Iris pigment epithelial cell (primary cell): ENCODE results near the genes HIF1AN, SFXN3, BTRC and NOLC1.

- RRBS, result no CpG with 5 or more reads among the region's 3 CpGs
These were observed 10.0 kb upstream of the DNMBP start for GRCh38 chr10:100019770-100020139.

DNA sequence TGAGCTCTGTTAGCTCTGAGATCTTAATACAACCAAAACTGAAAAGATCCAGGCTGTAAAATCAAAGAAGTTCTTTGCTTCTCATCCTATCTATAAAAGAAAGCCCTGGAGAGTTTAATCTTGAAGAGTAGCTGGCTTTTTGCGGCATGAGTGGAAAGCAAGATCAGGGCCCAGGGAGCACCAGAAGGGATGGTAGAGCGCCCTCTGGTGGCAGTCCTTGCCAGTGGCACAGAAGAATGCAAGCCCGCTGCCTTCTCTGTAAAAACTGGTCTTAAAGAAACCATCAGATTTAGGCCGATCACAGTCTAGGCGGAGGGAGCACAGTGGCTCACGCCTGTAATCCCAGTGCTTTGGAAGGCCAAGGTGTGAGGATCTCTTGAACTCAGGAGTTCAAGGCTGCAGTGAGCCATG, 35.7 kb downstream of the CPN1 start:
- RRBS, result no CpG with 5 or more reads among the region's 6 CpGs

- RRBS, result no CpG with 5 or more reads among the region's 6 CpGs
These were observed 5.9 kb upstream of the SCD start for GRCh38 chr10:100341108-100341652.

- RRBS, result no CpG with 5 or more reads among the region's 11 CpGs
These were observed 14.4 kb downstream of the SCD start for GRCh38 chr10:100361140-100362176.

- RRBS, result under 1% methylated on average over 8 of the region's 39 CpGs
These were observed 26.7 kb downstream of the SCD start for GRCh38 chr10:100373410-100374537.

DNA sequence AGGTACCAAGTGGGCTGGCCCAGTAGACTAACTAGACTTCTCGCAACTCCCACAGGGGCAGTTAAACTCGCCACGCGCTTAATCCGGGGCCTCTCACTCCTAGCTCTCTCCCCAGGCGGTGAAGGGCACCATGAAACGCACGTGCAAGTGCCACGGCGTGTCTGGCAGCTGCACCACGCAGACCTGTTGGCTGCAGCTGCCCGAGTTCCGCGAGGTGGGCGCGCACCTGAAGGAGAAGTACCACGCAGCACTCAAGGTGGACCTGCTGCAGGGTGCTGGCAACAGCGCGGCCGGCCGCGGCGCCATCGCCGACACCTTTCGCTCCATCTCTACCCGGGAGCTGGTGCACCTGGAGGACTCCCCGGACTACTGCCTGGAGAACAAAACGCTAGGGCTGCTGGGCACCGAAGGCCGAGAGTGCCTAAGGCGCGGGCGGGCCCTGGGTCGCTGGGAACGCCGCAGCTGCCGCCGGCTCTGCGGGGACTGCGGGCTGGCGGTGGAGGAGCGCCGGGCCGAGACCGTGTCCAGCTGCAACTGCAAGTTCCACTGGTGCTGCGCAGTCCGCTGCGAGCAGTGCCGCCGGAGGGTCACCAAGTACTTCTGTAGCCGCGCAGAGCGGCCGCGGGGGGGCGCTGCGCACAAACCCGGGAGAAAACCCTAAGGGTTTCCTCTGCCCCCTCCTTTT, 19.5 kb downstream of the WNT8B start:
- RRBS, result 2% methylated on average over 29 of the region's 59 CpGs

DNA sequence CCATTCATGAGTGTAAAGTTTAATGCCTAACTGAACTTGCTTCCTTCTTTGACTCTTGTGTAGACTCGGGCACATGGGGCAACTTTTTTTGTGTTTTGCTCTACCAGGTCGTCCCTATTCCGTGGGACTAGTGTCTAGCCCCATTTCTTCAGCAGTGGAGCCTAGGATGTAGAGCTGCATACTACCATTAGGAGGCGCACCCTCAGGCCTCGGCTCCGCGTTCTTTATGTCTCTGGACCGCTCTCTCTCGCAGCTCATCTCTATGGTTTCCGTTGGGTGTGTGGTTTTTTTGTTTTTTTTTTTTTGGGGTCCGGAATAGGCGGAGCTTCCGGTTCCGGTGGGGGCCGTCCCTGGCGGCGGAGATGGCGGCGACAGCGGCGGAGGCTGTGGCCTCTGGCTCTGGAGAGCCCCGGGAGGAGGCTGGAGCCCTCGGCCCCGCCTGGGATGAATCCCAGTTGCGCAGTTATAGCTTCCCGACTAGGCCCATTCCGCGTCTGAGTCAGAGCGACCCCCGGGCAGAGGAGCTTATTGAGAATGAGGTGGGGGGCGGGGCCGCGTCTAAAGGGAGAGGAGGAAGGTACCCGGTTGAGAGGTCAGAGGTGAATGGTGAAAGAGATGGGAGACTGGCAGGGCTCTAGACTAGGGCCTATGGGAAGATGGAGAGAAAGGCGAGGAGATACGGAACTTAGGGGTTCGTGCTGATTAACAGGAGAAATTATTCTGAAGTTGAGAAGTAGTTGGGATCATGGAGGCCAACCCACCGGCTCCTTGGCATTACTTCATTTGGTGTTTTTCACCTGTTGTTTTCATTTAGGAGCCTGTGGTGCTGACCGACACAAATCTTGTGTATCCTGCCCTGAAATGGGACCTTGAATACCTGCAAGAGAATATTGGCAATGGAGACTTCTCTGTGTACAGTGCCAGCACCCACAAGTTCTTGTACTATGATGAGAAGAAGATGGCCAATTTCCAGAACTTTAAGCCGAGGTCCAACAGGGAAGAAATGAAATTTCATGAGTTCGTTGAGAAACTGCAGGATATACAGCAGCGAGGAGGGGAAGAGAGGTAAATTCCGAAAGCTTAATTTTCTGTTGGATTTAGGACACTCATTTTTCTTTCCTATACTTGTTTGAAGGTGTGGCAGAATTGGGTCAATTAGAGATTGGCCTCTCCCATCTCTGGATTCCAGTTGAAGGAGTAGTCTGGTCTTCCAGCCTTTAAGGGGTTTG, at the start of gene HIF1AN:
HIF1AN (plus strand) TSS at position 347 of the 1,229 bp plus-strand sequence.
- RRBS, result 2% methylated on average over 17 of the region's 43 CpGs

GRCh38 chr10:100569616-100570106, 33.9 kb downstream of the HIF1AN start:
- RRBS, result 32% methylated on average over 2 of the region's 17 CpGs

- RRBS, result no CpG with 5 or more reads among the region's 3 CpGs
These were observed 3.1 kb downstream of the MRPL43 start for GRCh38 chr10:100984154-100984691.

- RRBS, result no CpG with 5 or more reads among the region's 12 CpGs
These were observed 13.0 kb downstream of the LZTS2 start for GRCh38 chr10:101012430-101013150.

DNA sequence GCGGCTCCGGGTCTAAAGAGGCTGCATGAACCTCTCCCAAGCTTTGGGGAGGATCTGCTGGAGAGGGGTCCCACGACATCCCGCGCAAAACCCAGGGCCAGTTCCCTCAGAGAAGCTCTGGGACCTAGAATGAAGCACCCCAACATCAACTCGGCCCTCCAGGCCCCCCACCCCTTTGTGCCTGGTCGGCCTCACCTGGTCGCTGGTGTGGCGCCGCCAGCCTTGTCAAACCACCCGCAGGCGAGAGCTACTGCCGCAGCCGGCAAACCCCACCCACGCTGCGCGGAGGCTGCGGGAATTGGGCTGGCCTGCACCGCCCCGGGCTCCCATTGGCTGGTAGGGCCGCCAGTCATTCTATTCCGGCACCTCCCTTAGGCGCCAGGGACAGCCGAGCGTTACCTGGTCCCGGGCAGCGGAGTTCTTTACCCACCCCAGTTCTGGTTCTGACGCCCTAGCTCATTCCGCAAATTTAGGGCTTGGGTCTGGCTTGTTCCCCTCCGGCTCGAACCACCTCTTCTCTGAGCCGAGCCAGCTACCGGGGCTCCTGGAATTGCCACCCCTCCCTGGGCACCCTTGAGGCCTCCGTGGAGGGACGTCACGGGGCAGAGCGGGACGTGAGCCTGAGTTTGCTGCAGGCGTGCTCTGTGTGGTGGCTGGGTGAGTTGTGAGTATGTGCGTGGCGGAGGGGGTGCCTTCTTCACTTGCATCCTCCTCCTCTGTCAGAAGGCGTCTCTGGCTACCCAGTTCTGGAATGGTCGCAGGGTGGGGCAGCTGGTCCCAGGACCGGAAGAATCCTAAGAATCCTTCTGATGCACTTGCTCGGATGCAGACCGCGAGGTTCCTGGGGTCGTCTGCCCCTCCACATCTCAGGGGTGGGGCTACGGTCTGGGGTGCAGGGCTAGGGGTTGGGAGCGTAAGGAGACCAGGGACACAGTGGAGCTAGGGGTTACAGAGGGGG, at the start of gene SFXN3:
SFXN3 (plus strand) TSS at position 357 of the 958 bp plus-strand sequence.
- RRBS, result 2% methylated on average over 17 of the region's 50 CpGs

DNA sequence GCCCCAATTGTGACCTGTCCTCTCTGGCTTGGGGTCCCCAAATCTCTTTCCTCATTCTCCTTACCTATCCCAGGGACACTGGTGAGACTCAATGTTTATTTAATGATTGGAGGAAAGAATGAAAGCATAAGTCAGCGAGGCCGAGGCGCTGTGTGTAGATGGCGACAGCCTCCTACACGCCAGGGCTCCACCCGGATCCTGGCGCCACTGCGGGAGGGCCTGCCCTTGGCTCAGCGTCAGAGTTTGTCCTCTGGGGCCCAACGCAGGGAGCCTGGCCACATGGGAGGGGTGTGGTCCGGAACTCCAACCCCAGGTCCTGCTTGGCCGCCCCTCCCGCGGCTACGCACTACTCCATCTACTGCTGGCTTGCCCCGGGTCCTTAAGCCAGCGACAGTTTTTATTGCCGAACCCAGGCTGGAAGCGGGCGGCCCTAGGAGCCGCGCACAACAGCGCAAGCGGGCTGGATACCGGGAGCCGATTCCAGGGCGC, 4.3 kb downstream of the KAZALD1 start:
- RRBS, result 3% methylated on average over 16 of the region's 27 CpGs

DNA sequence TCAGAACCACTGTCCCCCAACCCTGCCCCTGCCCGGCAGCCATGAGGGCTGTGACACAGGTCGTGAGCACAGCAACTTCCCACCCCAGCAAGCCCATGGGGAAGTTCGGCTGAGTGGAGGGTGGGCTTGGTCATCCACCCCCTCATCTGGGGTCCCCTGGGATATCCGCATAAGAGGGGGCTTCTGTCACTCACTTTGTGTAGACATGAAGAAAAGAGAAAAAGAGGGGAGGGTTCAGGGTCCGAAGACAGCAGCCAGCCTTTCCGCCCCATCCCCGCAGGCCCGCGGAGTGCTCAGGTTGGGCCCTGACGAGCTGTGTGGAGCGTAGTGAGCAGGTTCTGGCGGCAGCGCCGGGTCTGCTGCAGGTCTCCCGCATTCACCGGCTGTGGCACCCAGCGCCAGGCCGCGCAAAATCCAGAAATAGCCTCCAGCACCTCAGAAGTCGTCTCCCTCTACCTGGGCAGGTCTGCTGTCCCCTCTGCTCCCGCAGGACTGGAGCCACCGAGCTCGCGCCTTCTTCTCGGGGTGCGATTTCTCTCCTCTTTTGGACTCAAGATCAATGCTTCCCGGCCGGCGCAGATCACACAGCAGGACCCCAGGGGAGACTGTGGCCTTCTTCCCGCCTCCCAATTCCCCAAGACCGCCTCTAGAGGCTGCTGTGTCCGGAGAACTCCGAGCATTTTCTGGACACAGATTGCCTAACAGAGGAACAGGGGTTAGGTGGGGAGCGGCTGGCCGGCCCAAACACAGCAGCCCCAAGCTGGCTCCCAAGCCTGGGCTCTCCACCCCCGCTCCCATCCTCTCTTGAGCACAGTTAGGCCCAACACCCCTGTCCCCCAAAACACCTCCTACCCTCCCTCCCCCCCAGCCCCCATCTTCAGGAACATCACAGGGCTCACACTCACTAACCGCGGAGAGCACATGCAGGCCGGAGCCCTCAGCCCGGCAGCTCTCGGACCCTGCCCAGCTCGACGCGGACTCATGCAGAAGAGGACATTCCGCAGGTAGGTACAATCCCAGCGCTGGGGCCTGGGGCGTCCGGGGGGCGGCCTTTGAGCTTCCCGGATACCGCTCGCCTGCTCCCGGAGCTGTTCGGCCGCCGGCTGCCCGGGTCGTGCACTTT, 8.4 kb downstream of the TLX1 start:
- RRBS, result 4% methylated on average over 15 of the region's 58 CpGs

GRCh38 chr10:101235986-101237379, 7.2 kb upstream of the LBX1 start:
- RRBS, result 2% methylated on average over 16 of the region's 74 CpGs

DNA sequence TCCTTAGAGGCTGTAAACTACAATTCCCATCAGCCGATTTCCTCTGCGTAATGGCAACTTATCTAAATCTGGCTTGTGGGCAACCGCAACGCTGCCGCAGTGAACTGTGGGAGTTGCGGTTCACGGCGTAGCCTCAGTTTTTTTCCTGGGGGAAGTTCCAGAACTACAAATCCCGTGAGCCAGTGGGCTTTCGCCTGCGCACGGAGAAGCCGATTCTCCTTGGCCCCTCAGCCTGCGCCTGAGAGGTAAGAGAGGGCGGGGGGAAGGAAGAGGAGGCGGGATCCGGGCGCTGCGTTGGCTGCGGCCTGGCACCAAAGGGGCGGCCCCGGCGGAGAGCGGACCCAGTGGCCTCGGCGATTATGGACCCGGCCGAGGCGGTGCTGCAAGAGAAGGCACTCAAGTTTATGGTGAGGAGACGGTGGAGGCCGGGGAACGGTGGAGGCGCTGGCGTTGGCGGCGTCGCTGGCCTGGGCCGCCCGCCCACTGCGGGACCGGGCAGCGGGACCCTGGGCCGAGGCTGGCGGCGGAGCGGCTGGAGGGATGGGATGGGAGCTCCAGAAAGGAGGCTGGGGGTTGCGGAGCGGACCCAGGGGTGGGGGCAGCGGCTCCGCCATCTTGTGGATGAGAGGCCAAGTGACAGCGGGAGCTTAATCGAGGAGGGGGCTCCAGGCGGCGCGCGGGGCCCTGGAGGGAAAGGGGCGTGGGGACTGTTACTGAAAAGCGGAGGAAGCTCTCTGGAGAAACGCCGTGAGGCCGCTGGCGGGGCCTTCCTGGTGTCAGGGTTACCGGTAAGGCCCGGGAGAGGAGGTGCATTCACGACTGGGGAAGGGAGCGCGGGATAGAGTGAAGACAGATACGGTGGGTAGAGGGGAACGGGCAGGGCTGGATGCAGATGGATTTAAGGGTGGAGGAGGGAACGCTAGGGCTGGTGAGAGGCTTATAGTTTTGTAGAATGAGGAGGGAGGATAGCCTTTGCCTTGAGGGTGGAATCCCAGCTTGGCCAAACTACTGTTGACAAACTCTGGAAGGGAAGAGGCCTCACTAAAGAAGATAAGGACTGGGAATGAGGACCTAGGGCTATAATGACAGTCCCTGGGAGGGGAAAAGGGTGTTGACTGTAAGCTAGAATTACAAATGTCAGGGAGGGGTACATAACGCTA, at the start of gene BTRC:
BTRC (plus strand) TSS at position 344 of the 1,160 bp plus-strand sequence.
- RRBS, result 2% methylated on average over 21 of the region's 71 CpGs

- RRBS, result 96% methylated on average over 8 of the region's 20 CpGs
These were observed 8.8 kb downstream of the POLL start for GRCh38 chr10:101579197-101579737.

DNA sequence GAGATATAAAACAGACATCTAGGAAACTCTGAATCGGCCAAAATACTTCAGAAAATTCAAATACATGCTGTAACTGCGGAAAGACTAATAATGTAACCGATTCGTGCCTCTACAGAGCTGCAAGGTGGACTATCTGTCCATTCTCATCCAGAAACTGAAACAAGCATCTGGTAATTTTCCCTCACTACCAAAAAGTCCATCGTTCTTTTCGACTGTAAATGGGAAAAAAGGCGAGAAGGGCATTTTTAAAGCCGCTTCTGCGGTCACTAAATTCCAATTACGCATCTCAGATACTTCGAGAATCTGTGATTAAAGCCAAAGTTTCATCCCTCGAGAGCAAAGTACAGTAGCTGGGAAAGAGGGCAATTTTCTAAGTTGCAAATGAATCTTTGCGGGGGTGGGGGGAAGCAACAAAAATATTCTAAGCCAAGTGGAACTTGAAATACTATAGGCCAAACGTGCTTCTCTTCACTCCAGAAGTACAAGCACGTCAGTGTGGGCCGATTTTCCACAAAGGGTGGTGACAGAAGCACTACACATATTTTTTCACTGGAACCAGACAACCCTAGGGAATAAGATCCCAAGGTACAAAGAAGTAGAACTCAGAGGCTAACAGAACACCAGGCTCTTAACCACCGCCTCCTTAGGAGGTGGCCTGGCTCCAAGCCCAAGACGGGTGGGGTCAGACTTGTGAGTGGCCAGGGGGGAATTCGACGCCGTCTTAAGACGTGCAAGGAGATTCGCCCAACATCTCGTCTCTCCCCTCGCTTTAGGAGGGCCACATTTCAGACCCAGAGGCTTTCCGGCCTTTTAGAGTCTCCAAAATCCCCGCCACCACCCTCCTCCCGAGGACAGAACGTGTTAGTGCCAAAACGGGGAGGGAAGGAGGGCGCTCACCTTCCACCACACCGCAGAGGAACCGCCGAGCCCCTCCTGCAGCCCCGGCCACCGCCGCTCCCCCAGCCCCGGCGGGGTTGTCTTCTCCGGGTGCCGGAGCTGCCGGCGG, 1.0 kb downstream of the OGA start:
- RRBS, result no CpG with 5 or more reads among the region's 43 CpGs

GRCh38 chr10:102121549-102121804, 1.3 kb upstream of the LDB1 start:
- RRBS, result no CpG with 5 or more reads among the region's 3 CpGs

DNA sequence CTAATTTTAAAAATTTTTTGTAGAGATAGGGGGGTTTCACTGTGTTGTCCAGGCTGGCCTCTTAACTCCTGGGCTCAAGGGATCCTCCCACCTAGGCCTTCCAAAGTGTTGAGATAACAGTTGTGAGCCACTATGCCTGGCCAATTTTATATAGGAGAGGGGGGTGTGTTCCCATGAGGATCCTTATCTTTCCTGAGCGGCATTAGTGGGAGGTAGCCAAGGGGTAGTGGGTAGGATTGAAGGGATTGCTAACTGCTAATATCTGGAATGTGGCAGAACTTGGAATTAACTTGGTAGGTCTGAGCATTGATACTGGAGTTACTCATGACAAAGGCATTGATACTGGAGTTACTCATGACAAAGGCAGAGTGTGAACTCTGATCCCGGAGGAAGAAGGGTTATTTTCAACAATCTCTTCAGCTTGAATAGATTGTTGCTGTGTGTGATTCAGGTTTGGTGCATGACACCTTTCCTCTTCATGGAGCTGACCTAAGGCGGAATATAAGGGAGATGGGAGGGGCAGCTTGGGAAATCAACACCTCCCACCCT, 831 bp upstream of the NOLC1 start:
- RRBS, result no CpG with 5 or more reads among the region's 3 CpGs

DNA sequence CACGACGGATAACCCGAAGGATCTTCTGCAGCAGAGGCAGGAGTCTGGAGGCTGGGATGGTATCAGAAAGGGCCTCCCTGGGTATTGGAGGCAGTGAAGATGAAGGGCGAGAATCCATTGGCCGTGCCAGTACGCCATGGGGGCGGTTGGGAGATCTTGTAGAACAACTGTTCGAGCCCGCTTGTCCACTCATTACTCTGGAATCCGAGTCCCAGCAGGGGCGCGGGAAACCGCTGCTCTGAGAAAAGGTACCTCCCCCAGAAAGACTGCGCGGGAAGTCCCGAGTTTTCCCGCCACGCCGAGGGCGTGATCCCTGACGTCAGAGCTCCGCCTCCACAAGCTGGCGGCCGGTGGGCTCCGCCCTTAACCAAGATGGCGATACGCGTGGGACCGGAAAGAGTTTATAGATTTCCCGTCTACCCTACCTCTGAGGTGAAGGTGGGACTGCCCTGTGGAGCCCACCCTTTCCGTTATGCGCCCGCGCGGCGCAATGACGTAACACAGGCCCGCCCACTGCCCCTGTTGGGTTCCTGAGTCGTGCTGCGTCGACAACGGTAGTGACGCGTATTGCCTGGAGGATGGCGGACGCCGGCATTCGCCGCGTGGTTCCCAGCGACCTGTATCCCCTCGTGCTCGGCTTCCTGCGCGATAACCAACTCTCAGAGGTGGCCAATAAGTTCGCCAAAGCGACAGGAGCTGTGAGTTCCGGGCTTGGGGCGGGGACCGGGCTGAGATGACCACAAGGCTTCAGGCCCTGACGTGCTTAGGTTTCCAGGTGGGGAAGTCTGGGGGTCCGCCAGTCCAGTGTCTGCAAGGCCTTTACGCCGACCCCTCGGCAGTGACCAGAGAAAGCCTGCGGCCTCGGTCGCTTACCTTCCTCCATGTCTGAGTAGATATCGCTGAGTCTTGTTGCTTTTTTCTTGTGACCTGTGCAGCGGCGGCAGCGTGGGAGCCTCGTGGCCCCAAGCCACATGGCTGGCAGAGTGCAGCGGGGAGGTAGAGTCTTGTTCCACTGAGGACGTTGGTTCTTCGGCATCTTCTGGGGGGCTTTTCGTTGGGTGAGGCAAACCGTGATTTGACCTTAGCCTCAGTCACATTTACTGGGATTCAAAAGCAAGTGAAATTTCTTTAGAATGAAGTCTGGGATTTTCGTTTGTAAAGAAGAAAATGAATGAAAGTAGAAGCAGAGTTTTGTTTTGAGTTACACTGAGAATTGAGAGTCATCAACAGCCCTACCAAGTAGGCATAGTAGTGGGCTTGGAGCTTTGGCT, at the start of gene NOLC1:
NOLC1 (plus strand) TSS at position 557 of the 1,271 bp plus-strand sequence.
- RRBS, result no CpG with 5 or more reads among the region's 79 CpGs